Hair follicular keratinocyte (primary cell): ENCODE data around the gene GLIPR1.

DNA sequence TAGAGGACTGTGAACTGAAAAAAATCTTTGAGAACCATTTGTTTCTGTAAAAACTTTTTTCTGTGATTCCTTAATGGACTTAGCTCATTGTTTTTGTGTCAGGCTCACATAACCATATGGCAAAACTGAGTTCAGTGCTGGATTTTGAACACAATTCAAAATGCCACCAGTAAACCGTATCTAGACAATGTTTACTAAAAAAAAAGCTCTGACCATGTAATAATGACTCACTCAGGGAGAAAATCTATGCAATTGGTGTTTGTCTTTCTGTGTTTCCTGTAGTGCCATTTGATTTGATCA, 5.3 kb downstream of the TRHDE start:
- RAMPAGE, long total RNA, result no peak

GRCh38 chr12:72432055-72432735, 160.0 kb downstream of the TRHDE start:
- RAMPAGE, long total RNA, result no peak

DNA sequence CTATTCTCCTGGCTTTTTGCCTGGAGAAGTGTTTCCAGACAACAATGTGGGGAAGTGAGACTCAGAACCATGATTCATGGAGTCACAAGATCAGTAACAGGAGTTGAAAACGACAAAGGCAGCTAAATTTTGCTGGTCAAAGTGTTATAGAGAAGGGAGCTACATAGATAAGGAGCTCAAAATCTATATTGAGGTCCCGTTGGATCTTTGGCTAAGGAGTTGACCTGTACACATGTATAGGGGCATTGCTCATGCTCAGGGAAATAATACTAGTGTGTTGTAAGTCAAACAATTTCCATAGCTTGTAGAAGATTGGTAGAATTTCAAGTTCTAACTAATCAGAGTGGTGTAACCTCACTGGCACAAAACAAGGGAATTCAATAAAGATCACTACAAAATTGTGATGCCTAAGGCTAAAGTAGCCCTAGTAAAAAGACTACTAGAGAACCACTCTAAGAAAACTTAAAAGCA, 475.5 kb downstream of the TRHDE start:
- RAMPAGE, long total RNA, result no peak

GRCh38 chr12:74537395-74537596, 339 bp upstream of the ATXN7L3B start:
- RAMPAGE, long total RNA, result no peak

- RAMPAGE, long total RNA, result start-site peak on the plus strand at chr12:75480774-75480826, 30 and 17 reads in 2 replicates
Measured at GRCh38 chr12:75480438-75481500, at the start of gene GLIPR1. Gene GLIPR1, plus strand, starts transcription at chr12:75480755.

DNA sequence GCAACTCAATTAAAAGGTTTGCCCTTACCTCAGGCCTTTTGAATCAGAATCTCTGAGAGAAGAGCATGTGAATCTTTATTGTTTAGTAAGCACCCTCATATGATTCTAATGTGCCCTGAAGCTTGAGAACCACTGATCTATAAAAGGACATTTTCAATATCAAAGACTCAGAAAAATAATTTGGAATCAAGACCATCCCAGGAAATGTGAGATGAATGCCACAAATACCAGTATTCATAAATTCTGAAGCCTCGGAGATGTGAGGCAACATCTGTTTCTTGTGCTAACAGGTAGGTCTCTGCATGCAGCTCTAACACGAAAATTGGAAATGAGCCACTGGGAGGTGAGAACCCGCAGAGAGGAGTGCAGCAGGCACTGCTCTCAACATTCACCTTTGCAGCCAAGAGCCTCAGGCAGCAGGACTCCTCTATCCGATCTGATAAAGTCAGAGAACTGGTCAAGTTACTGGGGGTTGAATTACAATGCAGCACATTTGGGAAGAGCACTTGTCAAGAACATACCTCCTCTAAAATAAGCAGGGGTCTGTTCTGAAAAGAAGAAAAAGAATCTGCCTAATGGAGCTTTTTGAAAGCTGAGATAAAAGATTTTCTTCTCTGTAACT, 209.4 kb upstream of the KRR1 start:
- RAMPAGE, long total RNA, result no peak

- RAMPAGE, long total RNA, result no peak
Measured at GRCh38 chr12:76158544-76159336, 74.3 kb upstream of the NAP1L1 start.

DNA sequence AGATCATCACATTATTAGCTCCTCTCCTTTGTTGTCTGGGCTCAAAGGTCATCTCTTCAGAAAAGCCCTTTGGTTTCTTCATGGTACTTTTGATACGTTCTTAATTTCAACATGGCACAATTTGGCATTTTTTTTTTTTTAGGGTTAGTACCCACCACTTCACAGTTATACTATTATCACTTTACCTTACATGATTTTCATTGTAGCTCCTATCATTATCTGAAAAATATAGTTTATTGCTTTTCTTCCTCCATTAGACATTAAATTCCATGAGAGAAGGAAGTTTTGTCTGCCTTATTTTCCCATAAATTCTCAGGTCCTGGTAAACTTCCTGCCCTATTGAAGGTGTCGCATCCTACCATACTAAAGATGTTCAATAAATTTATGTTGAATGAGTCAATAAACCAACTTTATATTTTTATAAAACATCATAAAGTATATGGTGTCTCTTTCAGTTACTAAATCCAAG, 104.7 kb upstream of the BBS10 start:
- RAMPAGE, long total RNA, result no peak

DNA sequence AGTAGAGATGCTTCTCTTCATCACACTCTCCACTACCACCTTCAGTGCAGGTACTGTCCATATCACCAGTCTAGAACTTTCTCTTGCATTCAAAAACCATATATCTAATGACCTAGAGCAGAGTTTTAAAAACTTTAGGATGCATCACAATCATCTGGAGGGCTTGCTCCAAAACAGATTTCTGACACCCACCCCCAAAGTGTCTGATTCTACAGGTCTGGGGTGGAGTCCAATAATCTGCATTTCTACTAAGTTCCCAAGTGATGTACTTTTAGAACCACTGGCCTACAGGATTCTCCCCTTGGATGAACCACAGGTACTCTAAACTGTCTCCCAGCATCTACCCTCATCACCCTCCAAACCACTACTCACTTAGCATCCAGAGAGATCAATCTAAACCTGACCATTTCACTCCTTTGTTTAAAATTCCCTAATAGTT, 17.2 kb downstream of the OSBPL8 start:
- RAMPAGE, long total RNA, result no peak

DNA sequence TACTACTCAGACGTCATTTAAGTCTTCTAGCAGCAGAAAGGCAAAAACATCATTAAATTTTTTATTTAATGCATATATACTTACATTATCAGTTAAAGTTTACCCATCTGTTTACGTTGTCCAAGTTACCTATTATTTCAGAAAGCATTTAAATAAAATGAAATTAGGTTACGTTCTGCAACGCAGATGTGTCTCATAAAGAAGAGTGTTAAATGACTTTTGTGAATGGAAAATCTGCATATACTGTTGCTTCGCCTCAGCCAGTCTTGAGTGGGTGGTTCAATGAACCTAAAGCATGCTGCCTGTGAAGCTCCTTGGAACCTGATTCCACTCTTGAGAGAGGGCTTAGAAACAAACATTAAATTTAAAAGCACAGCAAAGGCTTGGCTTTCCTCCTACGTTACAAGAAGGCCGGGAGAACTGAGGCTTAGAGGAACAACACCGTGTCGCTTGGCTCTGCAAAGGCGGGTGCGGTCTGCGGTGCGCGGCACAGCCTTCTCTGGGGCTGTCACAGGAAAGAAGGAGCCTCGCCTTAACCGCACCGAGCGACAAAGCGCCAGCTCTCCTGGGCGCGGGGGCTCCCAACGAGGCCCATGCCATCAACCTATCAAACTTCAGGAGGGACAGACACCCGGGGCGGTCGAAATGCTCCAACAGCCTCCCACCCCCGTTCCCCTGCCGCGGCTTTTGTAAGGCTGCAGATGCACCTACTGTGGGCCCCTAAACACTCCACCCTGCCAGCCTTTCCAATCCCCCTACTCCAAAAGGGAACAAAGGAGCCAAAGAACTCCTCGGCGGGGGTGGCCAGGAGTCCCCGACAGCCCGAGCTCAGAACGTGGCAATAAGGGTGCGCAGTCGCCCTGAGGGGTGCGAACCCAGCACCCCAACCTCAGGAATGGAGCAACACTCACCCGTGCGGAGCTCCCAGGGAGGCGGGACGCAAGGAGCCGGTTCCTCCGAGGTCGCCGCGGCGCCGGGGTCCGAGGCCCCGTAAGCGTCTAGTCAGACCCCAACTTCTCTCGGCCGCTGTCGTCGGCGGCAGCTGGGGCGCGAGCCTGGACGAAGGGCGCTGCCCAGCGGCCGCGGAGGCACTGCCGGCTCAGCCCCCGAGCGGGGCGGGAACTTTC, 722 bp downstream of the OSBPL8 start:
- RAMPAGE, long total RNA, result no peak

GRCh38 chr12:76866076-76866732, 12.6 kb downstream of the CSRP2 start:
- RAMPAGE, long total RNA, result no peak

DNA sequence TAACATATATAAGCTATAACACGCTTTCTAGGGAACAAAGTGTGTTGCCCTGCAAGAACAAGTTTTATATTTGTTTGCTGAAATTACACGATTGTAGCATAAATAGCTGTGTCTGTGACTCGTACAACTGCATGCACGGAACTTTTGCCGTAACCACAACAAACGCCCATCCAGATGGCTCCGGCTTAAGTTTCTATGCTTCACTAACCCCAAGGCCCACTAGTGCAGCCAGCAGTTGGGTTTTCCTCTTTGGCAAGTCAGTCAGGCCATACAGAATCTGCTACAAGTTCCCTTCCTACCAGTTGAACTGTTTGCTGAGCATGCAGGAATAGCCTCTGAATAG, 12.1 kb downstream of the CSRP2 start:
- RAMPAGE, long total RNA, result no peak

DNA sequence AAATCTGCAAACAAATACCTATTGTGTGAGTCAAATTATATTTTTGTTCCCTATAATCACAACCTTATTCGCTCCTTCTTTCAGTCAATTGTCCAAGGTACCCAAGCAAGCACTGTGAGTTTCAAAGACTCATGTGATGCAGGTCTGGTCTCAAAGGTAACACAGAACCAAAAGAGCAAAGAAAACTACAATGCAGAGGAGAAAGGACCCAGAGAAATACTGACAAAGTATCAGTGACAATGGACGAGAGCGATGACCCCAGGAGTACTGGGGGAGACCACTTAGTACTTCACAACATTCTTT, 1.4 kb downstream of the CSRP2 start:
- RAMPAGE, long total RNA, result no peak

DNA sequence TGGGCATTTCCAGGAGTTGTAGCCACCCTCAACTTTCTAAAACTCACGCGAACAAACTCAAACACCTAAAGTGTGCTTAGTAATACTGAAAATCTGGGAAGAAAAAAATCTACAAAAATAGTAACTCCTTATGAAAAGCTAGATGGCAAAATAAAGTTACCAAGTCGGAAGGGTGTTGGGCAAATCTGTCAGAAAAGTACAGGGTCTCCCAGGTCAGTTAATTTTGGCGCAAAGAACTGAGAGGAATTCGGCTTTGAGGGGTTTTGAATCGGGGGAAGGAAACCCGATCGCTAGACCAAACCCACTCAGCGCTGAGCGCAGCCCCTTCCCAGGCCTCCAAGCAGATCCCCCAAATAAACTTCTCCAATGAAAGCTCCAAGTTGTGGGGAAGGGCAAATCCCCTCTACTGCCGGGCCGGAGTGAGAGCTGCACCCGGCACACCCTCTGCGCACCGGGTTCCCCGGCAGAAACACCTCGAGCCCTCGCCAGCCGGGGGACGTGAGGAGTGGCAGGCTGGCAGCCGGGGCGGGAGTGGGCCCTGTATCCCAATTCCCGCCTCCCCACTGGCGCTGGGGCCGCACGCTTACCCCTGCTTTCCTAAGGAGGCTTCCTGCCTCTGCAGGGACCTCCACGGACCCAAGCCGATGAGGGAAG, 484 bp downstream of the E2F7 start:
- RAMPAGE, long total RNA, result no peak

- RAMPAGE, long total RNA, result no peak
Measured at GRCh38 chr12:77086920-77087119, 21.5 kb upstream of the E2F7 start.

DNA sequence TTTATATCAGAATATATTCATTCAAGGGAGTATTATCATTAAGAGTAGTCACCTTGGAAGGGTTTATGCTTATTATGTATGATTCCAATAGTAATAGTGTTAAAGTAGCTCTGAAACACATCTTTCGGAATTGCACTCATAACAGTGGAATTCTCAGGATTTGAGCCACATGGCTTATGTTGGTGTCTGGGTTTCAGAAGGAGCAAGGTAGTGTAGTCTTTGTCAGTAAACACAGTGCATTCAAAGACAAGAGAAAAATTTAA, 207.1 kb upstream of the E2F7 start:
- RAMPAGE, long total RNA, result no peak

DNA sequence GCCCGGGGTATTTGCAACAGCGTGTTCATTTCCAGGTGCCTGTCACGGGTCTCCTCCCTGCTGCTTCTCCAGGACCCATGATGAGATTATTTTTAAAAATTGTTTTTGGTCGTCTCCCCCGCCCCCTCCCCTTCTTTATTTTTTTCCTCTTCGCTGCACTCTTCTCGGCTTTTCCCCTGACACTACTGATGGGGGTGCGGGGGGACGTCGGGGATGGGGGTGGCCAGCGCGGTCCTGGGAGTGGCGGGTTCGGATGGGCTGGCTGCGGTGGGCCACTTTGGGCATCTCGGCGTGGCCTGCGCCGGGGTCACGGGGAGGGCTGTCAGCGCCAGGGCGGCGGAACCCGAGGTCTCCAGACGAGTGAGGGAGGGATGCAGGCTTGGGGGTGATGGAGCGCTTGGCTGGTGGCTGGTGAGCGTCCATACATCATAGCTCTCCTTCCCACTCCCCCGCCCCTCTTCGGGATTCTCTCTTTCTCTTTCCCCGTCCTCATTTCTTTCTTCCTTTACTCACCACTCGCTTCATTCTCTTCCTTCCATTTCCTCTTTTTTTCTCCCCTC, 260.0 kb upstream of the E2F7 start:
- RAMPAGE, long total RNA, result no peak

DNA sequence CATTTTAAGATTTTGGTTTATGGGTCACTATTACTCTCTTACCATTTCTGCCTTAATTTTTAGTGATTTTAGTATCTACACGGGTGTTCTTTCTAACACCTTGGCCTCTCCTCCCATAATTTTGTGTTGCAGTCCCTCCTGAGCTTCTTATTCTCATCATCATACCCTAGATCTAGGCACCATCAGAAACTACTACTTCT, 193.0 kb downstream of the NAV3 start:
- RAMPAGE, long total RNA, result no peak

DNA sequence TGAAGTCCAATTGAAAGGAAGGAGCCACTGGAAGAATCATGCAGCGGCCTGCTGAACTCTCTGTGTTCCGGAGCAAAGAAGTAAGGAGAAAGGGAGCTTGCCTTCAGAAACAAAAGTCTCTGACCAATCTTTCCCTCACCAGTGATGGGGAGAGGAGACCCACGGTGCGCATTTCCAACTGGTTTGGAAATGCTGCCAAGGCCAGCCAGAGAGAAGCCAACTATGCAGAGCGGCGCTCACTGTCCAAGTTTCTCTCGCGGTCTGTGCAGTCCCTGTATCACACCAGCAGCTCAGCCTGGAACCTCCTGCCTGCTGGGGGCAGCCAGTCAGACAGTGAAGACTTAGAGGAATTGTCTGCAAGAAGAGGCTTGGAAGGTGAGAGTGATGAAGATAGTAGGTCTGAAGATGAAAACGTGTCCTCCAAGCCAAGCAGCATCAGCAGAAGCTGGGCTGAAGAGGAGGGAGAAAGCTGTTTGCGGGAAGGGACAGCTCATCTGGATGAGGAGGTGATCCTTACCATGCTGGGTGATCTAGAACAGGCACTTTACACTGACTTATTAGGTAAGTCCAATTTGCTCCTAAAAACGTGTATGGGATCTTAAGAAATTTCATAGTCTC, 206.2 kb downstream of the NAV3 start:
- RAMPAGE, long total RNA, result no peak

- RAMPAGE, long total RNA, result no peak
Measured at GRCh38 chr12:78888569-78889109, 24.1 kb downstream of the SYT1 start.